Type B pancreatic cell (in vitro differentiated cells): ENCODE measurements around the genes HOXA5, HOXA6 and HOXA3.

- PRO-cap, result bidirectional peak, plus-strand start at chr7:25949869, minus-strand start at chr7:25949884
Measured at GRCh38 chr7:25949466-25950171, 202.4 kb upstream of the NFE2L3 start.

DNA sequence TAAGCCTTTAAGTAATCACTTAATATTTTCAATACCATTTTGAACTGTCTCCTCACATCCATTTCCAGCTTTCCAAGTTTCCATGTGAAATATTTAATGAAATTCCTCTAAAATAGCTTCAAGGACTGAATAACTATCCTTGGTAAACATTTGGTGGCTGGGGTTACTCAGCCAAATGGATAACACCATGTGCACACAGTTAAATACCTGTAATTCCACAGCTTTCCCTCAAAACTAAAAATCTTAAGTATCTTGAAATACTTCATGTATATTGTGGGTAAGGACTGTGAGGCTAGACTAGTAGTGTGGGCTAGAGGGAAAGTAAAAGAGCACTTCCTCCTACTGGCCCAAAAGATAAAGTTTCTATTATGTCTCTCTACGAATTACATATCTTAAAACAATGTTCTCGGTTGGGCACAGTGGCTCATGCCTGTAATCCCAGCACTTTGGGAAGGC is 6.8 kb downstream of the HNRNPA2B1 start:
- PRO-cap, result unidirectional peak, minus-strand start at position 76 of the sequence

GRCh38 chr7:26197289-26198075 is 3.1 kb downstream of the HNRNPA2B1 start:
- PRO-cap, result no peak

GRCh38 chr7:26334096-26334562 is 42.5 kb downstream of the SNX10 start:
- PRO-cap, result no peak

DNA sequence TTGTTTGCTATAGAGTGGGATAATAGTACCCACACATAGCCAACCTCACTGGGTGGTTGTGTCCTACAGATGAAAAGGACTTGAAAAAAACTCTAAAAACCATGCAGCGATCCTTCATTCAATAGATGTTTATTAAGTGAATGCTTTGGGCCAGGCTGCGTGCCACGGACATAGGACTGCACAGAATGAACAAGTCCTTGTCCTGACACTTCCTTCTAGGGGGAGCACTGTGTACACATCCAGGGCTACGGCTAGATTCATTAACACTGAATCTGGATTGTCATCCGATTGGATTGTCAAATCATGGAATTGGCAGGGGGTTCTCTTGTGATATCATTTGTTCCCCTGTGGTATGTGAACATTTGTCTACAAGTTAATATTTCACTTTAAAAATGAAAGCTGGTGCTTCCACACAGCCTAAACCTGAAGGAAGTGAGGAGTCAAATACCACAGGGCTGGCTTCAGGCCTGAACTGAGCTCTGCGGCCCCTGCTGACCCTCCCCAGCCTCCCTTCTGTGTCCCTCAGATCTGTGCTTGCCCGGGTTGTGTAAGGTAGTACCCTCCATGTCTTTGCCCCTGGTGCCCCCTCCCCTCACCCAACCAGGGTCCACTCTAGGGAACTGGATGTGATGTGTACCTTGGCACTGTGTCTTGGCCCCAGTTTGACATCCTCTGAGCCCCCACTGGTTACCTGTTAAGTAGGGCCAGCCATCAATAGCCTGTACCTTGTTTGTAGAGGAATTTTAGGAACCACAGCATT is 75.6 kb downstream of the SNX10 start:
- PRO-cap, result no peak

DNA sequence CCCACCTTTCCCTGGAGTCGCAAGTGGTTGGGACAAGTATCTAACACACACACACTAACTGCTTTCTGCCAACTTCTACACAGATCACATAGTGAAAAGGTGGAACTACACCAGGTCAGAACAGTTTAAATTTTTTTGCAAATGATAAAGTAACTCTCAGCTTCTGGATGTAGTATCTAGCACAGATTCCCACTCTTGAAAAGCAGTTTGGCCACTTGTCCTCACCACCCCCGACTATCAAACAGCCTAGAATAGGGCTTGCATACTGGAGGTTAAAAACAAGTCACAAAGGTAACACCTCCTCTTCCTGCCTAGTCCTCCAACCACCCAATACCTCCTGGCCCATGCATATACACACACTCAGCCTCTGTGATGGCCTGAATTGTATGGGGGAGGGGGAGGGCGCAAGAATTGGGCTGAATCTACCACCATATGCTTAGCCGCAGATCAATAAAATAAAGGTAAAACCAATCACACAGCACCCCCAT is 5.7 kb downstream of the SKAP2 start:
- PRO-cap, result no peak

DNA sequence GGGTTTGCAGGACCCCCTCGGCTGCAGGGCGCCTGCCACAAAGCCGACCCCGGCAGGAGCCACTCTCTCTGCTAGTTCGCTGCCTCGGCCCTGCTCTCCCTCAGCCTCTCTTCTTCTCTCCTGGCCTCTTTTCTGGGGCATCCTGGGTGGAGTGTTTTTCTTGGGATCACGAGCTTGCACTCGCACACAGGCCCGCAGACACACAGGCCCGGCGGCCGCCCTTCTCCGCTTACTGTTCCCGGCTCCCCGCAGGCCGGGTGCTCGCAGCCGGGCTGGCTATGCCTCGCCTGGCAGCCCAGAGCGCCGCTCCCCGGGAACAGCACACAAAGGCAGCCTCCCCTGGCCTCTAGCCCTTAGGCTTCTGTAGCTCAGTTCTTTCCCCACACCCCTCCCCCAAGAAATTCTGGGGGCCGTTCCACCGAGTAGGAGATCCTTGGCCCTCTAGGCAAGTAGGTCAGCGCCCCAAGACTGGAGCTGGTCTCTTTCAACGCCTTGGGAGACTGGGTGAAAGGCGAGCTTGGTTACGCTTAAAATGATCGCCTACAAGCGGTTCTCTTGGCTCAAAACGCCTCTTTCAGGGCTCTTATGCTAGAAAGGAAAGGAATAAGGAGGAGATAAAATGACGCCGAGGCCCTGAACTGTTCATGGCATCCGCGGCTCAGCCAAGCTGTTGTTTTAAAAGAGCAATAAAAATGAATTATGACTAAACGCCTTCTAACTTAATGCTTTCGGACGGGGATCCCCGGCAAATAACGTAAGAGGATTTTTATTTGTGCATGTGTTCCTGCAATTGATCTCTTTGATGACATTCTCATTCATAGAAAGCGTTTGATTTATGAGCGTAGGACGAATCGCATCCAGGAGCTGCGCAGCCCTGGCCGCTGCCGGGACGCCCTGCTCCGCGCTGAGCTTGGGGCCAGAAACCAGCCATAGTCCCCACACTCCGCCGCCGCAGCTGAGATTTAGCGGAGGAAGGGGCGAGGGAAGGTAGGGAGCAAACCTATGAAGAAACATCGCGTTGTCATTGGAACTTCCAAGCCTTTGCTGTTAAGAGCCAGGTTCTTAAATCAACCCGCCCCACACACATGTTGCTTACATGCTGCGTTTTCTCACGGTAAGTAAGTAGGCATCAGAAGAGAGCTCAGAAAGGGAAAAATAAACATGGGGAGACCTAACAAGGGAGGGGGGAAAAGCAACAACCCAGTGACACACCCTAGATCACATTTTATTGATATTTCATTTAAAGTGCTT is 2.9 kb upstream of the HOXA1 start:
- PRO-cap, result no peak

DNA sequence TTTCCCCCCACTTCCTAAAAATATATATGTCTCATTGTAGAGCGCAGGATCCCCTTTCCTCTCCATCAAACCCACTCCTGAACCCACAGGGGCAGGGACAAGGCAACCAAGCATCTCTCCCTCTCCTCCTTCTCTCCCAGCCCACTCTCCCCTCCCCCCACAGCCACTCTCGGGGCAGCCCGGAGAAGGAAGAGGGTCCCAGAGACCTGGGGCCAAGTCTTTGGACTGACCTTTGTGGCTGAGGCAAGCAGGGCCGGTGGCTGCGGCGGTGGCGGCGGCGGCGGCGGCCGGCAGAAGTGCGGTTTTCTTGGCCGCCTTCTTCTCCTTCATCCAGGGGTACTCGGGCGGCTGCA is 627 bp downstream of the HOXA2 start:
- PRO-cap, result no peak

DNA sequence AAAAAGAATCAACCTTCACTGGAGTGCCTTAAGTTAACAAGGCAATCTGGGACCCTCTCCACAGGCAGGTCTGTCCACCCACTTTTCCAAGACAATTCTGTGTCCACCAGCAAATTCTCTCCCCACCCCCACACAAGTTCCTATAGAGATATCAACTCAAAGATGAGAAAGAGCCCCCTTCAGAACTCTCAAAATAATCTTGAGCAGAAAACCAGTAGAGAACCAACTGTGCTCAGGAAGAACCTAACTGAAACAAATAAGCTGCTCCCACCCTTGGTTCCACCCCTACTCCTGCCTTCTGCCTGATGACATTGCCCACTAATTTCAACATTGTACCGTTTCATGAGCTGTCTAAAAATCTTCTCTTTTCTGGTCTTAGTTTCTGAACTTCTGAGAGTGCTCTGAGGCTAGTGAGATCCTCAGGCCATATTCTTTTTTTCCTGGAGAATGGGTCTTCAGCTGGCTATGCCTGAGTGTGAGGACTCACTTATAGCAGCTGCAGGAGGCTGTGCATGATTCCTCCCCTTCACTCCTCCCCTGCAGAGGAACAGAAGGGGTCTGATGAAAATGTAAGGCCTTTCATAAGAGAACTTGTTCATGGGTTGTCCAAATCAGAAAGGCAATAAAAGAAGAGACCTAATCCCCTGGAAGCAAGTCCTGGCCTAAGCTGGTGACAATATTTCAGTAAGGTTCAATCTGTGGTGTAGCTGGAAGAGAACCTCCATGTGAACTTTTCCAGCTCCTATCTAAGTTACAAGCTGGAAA is 11.2 kb downstream of the HOXA4 start:
- PRO-cap, result no peak

DNA sequence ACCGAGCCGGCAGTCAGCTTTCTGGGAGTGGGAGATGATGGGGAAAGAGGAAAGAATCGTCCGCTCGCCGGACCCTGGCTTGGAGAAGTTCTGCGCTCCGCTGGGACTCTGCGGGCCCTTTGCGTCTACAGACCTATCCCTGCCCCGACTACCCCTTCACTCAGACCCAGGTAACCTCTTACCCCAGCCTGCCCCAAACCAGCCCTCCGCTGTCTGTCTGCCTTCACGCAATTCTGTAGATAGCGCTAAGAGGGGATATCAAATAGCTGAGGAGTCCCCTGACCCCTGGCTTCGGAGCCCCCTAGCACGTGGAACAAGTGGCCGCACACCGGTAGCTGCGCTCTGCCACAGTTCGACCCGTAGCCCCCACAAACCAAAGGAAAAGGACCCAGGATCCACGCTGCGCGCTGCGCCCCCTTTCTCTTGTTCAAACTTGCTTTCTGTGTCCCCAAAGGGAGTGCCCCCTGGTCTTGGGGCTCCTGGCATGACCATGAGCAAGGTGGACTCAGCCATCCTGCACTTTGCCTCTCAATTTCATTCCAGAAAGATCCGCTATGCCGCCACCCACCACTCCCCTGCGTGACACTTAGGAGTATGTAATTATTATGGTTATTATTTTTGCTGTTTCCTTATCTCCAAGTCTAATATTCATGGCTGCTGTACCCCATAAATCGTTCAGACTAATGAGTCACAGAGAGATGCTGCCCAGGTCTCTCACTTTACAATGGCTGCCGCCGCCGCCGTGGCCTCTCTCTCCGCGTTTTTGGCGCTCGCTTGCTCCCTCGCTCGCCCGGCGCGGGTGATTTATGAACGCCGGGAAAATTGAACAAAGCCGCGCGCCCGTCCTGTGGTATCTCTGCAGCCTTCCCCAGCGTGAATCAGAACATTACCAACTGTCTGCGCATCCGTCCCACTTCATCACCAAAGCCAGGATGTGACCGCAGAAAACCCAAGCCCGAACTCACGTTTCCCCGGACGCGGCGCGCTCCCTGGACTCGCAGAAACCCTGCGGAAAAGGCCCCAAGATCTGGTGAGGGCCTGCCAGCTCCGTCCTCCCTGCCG is 6.8 kb downstream of the HOXA4 start:
- PRO-cap, result no peak

DNA sequence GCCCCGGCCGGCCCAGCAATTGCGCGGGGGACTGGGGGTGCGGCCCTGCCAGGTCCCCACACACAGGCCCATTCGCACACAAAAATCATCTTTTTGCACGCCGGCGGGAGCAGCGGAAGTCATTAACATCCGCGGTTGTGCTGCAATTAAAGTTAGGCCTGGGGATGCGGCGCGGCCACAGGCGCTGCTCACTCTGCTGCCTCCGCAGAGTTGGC is 3.9 kb downstream of the HOXA5 start:
- PRO-cap, result no peak

DNA sequence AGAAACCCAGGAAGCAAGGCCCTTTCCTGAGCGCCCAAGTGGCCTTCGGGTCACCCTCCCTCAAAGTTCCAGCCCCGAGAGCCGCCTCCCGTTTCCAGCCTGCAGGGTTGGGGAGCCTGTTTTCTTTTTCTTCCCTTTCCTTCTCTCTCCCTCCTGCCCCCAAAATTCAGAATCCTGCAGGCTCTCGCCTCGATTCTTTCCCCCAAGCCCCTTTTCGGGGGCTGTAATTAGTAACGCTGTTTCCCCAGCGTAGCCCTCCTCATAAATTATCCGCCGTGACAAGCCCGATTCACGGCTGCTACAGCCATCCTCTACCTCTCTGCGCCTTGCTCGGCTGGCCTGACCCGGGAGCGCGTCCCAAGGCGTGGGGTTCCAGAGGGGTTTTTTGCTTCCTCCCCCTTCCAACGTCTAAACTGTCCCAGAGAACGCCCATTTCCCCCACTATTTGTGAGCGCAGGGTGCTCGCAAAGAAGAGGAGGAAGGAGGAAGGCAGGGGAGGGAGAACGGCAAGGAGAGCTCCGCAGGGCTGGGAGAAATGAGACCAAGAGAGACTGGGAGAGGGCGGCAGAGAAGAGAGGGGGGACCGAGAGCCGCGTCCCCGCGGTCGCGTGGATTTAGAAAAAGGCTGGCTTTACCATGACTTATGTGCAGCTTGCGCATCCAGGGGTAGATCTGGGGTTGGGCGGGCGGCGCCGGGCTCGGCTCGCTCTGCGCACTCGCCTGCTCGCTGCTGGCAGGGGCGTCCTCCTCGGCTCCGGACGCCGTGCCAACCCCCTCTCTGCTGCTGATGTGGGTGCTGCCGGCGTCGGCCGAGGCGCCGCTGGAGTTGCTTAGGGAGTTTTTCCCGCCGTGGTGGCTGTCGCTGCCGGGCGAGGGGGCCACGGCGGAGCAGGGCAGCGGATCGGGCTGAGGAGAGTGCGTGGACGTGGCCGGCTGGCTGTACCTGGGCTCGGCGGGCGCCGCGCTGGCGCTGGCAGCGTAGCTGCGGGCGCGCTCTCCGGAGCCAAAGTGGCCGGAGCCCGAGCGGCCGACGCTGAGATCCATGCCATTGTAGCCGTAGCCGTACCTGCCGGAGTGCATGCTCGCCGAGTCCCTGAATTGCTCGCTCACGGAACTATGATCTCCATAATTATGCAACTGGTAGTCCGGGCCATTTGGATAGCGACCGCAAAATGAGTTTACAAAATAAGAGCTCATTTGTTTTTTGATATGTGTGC is 662 bp downstream of the HOXA5 start:
- PRO-cap, result no peak

GRCh38 chr7:27143628-27143937 is at the start of gene HOXA5:
Gene HOXA5, minus strand, starts transcription at chr7:27143681.
- PRO-cap, result unidirectional peak, minus-strand start at chr7:27143681

DNA sequence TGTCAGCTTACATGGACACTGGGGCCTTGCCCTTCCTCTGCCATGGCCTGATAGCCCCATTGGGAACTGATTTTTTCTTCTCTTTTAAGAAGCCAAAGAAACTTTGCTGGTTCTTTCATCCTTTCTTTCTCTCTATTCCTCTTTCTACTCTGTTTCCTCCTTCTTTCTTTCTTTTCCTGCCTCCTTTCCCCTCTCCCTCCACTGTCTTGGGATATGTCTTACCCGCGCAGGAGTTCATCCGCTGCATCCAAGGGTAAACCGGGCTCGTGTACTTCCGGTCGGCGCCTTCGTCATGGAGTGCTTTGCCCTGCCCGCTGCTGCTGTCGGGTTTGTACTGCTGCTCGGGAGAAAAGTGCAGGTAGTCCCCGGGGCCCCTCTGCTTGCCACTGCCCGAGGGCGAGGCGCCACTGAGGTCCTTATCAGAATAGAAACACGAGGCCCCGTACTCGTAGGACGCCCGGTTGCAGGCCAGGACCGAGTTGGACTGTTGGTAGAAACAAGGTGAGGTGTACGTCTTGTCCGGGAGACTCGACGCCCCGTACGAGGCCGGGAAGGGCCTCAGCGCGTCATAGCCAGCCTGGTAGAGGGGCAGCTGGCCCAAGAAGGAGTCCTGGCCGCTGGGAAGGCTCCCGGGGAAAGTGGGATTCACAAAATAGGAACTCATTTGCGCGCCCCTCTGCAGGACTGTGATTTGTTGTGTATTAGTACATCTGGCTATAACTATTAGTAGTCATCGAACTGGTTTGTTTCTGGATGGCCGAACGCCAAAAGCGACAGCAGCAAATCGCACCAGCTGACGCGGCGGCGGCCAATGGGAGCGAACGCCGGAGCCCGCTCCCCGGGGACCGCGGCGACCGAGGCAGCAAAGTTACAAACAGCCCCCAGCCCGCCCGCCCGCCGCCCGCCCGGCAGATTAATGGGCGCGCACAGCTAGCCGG is at the start of gene HOXA6:
Gene HOXA6 (minus strand): TSS at position 689 of the 938 bp plus-strand sequence.
- PRO-cap, result no peak

GRCh38 chr7:27148611-27149238 is 1.2 kb upstream of the HOXA6 start:
- PRO-cap, result no peak

GRCh38 chr7:27151880-27153191 is at the start of gene HOXA3:
Gene HOXA3, minus strand, starts transcription at chr7:27152583.
- PRO-cap, result unidirectional peak, minus-strand start at chr7:27152581

DNA sequence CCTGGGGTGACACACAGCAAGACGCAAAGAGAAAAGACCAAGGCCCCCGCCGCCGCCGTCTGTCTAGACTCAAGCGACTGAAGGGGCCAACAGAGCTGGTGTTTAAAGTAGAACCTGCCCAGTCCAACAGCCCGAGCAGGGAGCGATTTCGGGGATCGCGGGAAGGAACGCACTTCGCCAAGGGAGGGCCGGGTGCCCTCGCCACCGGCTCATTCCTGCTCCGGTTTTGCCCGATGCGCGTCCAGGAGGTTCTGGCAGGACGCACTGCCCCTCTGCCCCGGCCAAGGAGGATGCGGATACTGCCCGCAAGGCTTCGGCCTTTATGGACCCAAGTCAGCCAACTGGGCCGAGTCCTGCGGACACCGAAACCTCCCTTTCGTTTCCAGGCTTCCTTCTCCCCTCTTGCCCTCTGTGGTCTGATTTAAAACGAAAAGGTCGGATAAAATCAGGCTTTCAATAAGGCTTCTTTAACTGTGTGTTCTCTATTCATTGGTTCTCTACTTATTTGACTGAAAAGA is 2.1 kb upstream of the HOXA7 start:
- PRO-cap, result no peak

DNA sequence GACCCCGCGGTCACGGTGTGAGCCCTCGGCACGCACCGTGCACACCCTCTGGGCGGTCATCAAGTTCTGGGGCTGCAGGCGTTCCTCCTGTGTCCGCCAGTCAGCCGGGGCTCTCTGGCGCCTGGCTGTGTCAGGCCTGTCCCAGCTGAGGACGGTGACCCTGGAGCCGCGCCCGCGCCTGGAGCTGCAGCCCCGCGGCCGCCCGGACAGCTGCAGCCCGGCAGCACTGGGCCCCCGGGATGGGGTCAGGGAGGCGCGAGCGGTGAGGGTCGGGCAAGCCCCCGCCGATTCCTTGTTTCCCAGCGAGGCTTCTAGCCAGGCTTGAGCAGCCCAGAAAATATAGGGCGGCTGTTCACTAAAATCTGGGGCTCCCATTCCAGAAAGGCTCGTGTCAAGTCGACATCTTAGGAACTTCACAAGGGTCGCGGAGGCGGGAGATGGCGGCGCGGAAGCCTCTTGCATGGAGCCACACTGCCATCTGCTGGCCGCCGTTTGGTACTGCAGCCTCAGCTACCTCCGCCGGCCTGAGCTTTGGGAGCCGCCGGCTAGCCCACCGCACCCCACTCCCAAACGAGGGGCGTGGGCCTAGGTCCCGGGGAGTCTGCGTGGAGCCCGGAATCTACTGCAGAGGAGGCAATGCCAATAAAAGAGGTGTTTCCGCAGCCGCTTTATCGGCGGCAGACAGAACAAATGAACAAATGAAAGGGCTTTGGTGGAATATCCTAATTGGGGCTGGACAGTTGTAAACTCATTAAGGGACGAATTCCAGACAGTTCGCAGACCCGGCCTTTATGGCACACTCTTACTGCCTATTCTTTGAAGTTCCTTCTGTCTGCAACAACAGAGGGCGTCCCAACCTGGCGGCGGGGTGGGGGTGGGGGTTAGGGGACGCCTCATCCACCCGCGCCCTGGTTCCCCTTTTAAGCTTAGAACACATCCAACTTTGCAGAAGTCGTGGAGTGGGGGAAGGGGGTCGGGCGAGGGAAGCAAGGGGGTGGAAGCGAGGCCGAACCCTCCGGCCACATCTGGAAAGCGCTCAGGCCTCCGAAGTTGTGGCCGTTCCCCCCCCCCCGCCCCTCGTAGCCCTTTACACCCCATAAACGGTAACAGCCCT is 4.3 kb downstream of the HOXA9 start:
- PRO-cap, result no peak

GRCh38 chr7:27187787-27188142 is 2.7 kb upstream of the HOXA11 start:
- PRO-cap, result no peak

DNA sequence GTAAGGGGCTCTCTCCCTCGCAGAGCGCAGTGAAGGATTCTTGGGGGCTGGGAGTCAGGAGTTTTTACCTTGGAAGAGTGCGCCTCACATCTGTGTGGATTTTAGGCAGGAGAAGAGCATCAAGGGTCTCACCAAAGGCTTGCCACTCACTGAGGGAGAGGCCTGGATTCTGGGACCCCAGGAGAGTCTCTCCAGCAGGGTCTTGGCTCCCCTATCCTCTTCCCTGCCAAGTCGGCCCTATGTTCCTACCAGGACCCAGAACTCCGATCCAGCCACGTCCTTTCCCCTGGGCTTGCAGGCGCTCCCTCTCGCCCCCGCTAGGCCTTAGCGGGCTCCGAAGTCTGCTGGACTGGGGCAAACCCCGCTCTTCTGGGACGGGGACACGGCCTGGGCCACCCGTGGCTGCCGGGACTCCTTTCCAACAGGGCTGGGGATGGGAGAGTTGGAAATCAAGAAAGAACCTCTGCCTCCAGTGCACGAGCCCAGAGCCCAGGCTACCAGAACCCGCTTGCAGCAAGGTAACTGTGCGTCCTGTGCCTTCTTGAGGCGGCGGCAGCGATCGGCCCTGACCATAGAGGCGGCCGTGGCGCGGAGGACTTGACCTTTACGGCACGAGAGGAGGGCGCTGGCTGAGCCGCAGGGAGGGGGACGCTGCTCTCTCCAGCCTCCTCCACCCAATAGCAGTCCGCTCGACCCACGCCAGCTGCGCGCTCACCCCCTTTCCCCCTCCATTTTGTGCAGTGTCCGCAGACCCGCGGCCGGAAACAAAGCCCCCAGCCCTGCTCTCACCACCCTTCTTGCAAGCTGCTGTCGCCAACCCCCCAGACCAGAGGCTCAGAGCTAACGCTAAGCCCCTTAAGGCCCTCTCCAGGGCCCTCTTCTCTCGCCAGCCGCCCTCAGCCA is 6.9 kb upstream of the HOXA11 start:
- PRO-cap, result no peak